GM12878 (cell line): ENCODE measurements around the genes THG1L and UBLCP1.

GRCh38 chr5:157686237-157686664 lies 14.9 kb downstream of the C5orf52 start:
- RAMPAGE, long total RNA, result no peak
- RRBS, 2 experiments, result no CpG with 5 or more reads among the region's 10 CpGs
CAGE:
- cytosol, long polyA minus RNA, result no peak
- cytosol, long polyA plus RNA, result no peak
- long polyA plus RNA, result no peak
- nucleolus, long total RNA, result no peak
- nucleus, long polyA plus RNA, result no peak
- nucleus, long total RNA, result no peak

- RAMPAGE, long total RNA, result start-site peak on the plus strand at chr5:157731428-157731483, 267 and 305 reads in 2 replicates; start-site peak on the minus strand at chr5:157731648-157731718, 66 and 98 reads in 2 replicates
- RRBS, 2 experiments, result 1 to 2% methylated on average over 11 of the region's 49 CpGs
CAGE:
- cytosol, long polyA minus RNA, result start-site peak on the plus strand at chr5:157731425-157731489, 347 reads
- cytosol, long polyA plus RNA, result start-site peak on the plus strand at chr5:157731417-157731483, 323 and 338 reads in 2 replicates; start-site peak on the minus strand at chr5:157731658-157731690, 54 and 22 reads in 2 replicates
- long polyA plus RNA, result start-site peak on the minus strand at chr5:157731329-157731367, 10 and 19 reads in 2 replicates; start-site peak on the plus strand at chr5:157731432-157731471, 281 and 283 reads in 2 replicates; start-site peak on the minus strand at chr5:157731641-157731699, 102 and 140 reads in 2 replicates
- nucleolus, long total RNA, result no peak
- nucleus, long polyA plus RNA, result start-site peak on the minus strand at chr5:157731299-157731364, 78 and 96 reads in 2 replicates; start-site peak on the plus strand at chr5:157731436-157731484, 146 and 266 reads in 2 replicates; start-site peak on the minus strand at chr5:157731646-157731691, 353 and 190 reads in 2 replicates
- nucleus, long total RNA, result no peak
Measured at GRCh38 chr5:157731068-157732043, at the start of gene THG1L. TSS of gene THG1L (plus strand) at chr5:157731420.

- RAMPAGE, long total RNA, result no peak
- RRBS, 2 experiments, result no CpG with 5 or more reads among the region's 1 CpG
CAGE:
- cytosol, long polyA minus RNA, result no peak
- cytosol, long polyA plus RNA, result no peak
- long polyA plus RNA, result no peak
- nucleolus, long total RNA, result no peak
- nucleus, long polyA plus RNA, result no peak
- nucleus, long total RNA, result no peak
Measured at GRCh38 chr5:157786366-157787188, 43.1 kb downstream of the LSM11 start.

DNA sequence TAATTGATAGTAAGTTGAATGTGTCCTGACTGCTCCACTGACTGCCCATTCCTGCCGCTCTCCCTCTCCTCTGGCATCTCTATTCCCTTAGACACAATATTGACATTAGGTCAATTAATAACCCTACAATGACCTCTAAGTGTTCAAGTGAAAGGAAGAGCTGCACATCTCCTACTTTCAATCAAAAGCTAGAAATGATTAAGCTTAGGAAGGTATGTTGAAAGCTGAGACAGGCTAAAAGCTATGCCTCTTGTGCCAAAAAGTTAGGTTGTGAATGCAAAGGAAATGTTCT lies 13.0 kb downstream of the CLINT1 start:
- RAMPAGE, long total RNA, result no peak
- RRBS, 2 experiments, result no CpG with 5 or more reads among the region's 1 CpG
CAGE:
- cytosol, long polyA minus RNA, result no peak
- cytosol, long polyA plus RNA, result no peak
- long polyA plus RNA, result no peak
- nucleolus, long total RNA, result no peak
- nucleus, long polyA plus RNA, result no peak
- nucleus, long total RNA, result no peak

- RAMPAGE, long total RNA, result no peak
- RRBS, 2 experiments, result no CpG with 5 or more reads among the region's 3 CpGs
CAGE:
- cytosol, long polyA minus RNA, result no peak
- cytosol, long polyA plus RNA, result no peak
- long polyA plus RNA, result no peak
- nucleolus, long total RNA, result no peak
- nucleus, long polyA plus RNA, result no peak
- nucleus, long total RNA, result no peak
Measured at GRCh38 chr5:157861166-157861635, 2.3 kb upstream of the CLINT1 start.

DNA sequence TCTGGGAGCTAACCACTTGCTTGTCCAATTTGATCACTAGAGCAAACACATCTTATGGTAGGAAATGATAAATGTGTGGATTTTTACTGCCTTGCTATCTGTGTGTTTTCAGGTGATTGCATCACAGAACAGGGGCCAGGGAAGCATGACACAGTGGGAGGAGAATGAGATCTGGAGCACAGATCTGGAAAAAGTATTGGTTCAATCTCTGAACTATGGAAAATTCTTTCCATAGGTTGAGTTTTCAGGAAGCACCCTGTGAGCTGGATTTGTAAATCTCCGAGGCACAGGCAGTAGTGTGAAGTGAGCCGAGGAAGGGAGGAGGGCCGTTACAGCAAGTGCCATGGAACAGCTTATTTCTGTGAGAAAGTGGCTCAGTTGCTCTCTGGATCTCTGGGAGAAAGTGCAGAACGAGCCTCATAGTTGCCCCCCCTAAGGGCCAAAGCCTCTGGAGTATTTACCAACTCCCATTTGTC lies 161.7 kb upstream of the CLINT1 start:
- RAMPAGE, long total RNA, result no peak
- RRBS, 2 experiments, result no CpG with 5 or more reads among the region's 4 CpGs
CAGE:
- cytosol, long polyA minus RNA, result no peak
- cytosol, long polyA plus RNA, result no peak
- long polyA plus RNA, result no peak
- nucleolus, long total RNA, result no peak
- nucleus, long polyA plus RNA, result no peak
- nucleus, long total RNA, result no peak

- RAMPAGE, long total RNA, result no peak
CAGE:
- cytosol, long polyA minus RNA, result no peak
- cytosol, long polyA plus RNA, result no peak
- long polyA plus RNA, result no peak
- nucleolus, long total RNA, result no peak
- nucleus, long polyA plus RNA, result no peak
- nucleus, long total RNA, result no peak
Measured at GRCh38 chr5:158515015-158515214, 584.8 kb downstream of the EBF1 start.

GRCh38 chr5:158818993-158819456 lies 280.7 kb downstream of the EBF1 start:
- RAMPAGE, long total RNA, result no peak
- RRBS, 2 experiments, result no CpG with 5 or more reads among the region's 6 CpGs
CAGE:
- cytosol, long polyA minus RNA, result no peak
- cytosol, long polyA plus RNA, result no peak
- long polyA plus RNA, result no peak
- nucleolus, long total RNA, result no peak
- nucleus, long polyA plus RNA, result no peak
- nucleus, long total RNA, result no peak

DNA sequence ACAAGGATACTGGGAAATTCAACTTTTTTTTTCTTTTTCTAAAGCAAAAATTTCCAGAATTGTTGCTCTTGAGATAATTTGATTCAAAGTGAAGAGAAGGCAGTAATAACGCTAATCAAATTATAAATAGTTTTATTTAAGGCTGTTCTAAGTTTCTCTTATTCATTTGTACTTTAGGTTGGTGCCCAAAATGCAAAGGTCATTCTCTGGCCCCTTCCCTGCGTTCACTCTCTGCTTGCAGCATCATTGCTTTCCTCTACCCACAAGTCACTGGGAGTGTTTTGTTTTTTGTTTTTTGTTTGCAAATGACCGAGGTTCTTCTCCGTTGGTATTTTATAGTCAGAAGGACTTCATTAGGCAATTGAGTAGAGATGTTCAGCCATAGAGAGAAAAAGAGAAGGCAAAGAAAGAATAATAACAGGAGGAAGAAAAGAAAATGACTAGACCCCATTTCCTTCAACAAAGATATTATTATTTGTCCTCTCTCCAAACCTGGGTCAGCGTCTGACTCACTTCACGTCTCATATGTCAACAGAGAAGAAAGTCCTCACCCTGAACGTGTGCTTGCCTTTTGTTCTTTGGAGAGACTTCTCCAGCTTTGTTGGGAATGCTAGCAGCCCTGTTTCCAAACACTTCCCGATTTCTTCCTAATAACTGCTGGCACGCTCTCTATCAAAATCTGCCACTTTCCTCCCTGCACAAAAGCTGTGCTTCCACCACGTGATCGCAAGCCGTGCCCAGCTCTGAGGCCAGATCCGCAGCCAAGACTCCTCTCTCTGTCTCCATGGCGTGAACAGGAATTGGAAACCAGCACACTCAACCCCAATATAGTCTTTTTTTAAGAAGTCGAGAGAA lies 119.8 kb downstream of the EBF1 start:
- RAMPAGE, long total RNA, result no peak
- RRBS, 2 experiments, result no CpG with 5 or more reads among the region's 15 CpGs
CAGE:
- cytosol, long polyA minus RNA, result no peak
- cytosol, long polyA plus RNA, result no peak
- long polyA plus RNA, result no peak
- nucleolus, long total RNA, result no peak
- nucleus, long polyA plus RNA, result no peak
- nucleus, long total RNA, result no peak

GRCh38 chr5:158995688-158996055 lies 104.0 kb downstream of the EBF1 start:
- RAMPAGE, long total RNA, result no peak
- RRBS, 2 experiments, result no CpG with 5 or more reads among the region's 6 CpGs
CAGE:
- cytosol, long polyA minus RNA, result no peak
- cytosol, long polyA plus RNA, result no peak
- long polyA plus RNA, result no peak
- nucleolus, long total RNA, result no peak
- nucleus, long polyA plus RNA, result no peak
- nucleus, long total RNA, result no peak

- RAMPAGE, long total RNA, result start-site peak on the minus strand at chr5:159263198-159263254, 49 and 38 reads in 2 replicates; start-site peak on the plus strand at chr5:159263289-159263321, 360 and 402 reads in 2 replicates
- RRBS, 2 experiments, result 0% methylated on average over 5 of the region's 65 CpGs; no CpG with 5 or more reads in 1 of the 2 experiments
CAGE:
- cytosol, long polyA minus RNA, result no peak
- cytosol, long polyA plus RNA, result no peak
- long polyA plus RNA, result no peak
- nucleolus, long total RNA, result start-site peak on the plus strand at chr5:159263295-159263301, 140 reads
- nucleus, long polyA plus RNA, result start-site peak on the minus strand at chr5:159263189-159263248, 37 and 13 reads in 2 replicates
- nucleus, long total RNA, result no peak
Measured at GRCh38 chr5:159262842-159263944, at the start of gene UBLCP1. TSS of gene UBLCP1 (plus strand) at chr5:159263290.

GRCh38 chr5:159310515-159310946 lies 19.8 kb downstream of the IL12B start:
- RAMPAGE, long total RNA, result no peak
- RRBS, 2 experiments, result 4 to 8% methylated on average over 11 of the region's 26 CpGs
CAGE:
- cytosol, long polyA minus RNA, result no peak
- cytosol, long polyA plus RNA, result no peak
- long polyA plus RNA, result no peak
- nucleolus, long total RNA, result no peak
- nucleus, long polyA plus RNA, result no peak
- nucleus, long total RNA, result no peak

GRCh38 chr5:159331230-159332413 lies 1.3 kb upstream of the IL12B start:
- RAMPAGE, long total RNA, result no peak
- RRBS, 2 experiments, result 2 to 3% methylated on average over 5 to 15 of the region's 53 CpGs
CAGE:
- cytosol, long polyA minus RNA, result no peak
- cytosol, long polyA plus RNA, result no peak
- long polyA plus RNA, result no peak
- nucleolus, long total RNA, result no peak
- nucleus, long polyA plus RNA, result start-site peak on the plus strand at chr5:159331898-159331977, 26 and 22 reads in 2 replicates
- nucleus, long total RNA, result no peak

GRCh38 chr5:160175762-160176123 lies 53.6 kb upstream of the FABP6 start:
- RAMPAGE, long total RNA, result no peak
- RRBS, 2 experiments, result no CpG with 5 or more reads among the region's 9 CpGs
CAGE:
- cytosol, long polyA minus RNA, result no peak
- cytosol, long polyA plus RNA, result no peak
- long polyA plus RNA, result no peak
- nucleolus, long total RNA, result no peak
- nucleus, long polyA plus RNA, result no peak
- nucleus, long total RNA, result no peak

GRCh38 chr5:160260691-160261395 lies 31.5 kb downstream of the FABP6 start:
- RAMPAGE, long total RNA, result no peak
- RRBS, 2 experiments, result no CpG with 5 or more reads among the region's 15 CpGs
CAGE:
- cytosol, long polyA minus RNA, result no peak
- cytosol, long polyA plus RNA, result no peak
- long polyA plus RNA, result no peak
- nucleolus, long total RNA, result no peak
- nucleus, long polyA plus RNA, result no peak
- nucleus, long total RNA, result no peak

- RAMPAGE, long total RNA, result no peak
- RRBS, 2 experiments, result no CpG with 5 or more reads among the region's 10 CpGs
CAGE:
- cytosol, long polyA minus RNA, result no peak
- cytosol, long polyA plus RNA, result no peak
- long polyA plus RNA, result no peak
- nucleolus, long total RNA, result no peak
- nucleus, long polyA plus RNA, result no peak
- nucleus, long total RNA, result no peak
Measured at GRCh38 chr5:160287288-160288147, 24.8 kb downstream of the CCNJL start.

- RAMPAGE, long total RNA, result no peak
- RRBS, 2 experiments, result no CpG with 5 or more reads among the region's 14 CpGs
CAGE:
- cytosol, long polyA minus RNA, result no peak
- cytosol, long polyA plus RNA, result no peak
- long polyA plus RNA, result no peak
- nucleolus, long total RNA, result no peak
- nucleus, long polyA plus RNA, result no peak
- nucleus, long total RNA, result no peak
Measured at GRCh38 chr5:160439090-160439714, 17.5 kb downstream of the PTTG1 start.

GRCh38 chr5:160485282-160485523 lies 63.5 kb downstream of the PTTG1 start:
- RAMPAGE, long total RNA, result no peak
- RRBS, 2 experiments, result no CpG with 5 or more reads among the region's 2 CpGs
CAGE:
- cytosol, long polyA minus RNA, result no peak
- cytosol, long polyA plus RNA, result start-site peak on the plus strand at chr5:160485428-160485468, 465 and 689 reads in 2 replicates
- long polyA plus RNA, result start-site peak on the plus strand at chr5:160485428-160485432, 716 and 815 reads in 2 replicates
- nucleolus, long total RNA, result start-site peak on the plus strand at chr5:160485428-160485433, 253 reads
- nucleus, long polyA plus RNA, result start-site peak on the plus strand at chr5:160485428-160485468, 1,808 and 1,338 reads in 2 replicates
- nucleus, long total RNA, result no peak

- RAMPAGE, long total RNA, result no peak
- RRBS, 2 experiments, result no CpG with 5 or more reads among the region's 4 CpGs
CAGE:
- cytosol, long polyA minus RNA, result no peak
- cytosol, long polyA plus RNA, result no peak
- long polyA plus RNA, result no peak
- nucleolus, long total RNA, result no peak
- nucleus, long polyA plus RNA, result no peak
- nucleus, long total RNA, result no peak
Measured at GRCh38 chr5:160685174-160685883, 166.7 kb downstream of the ATP10B start.

DNA sequence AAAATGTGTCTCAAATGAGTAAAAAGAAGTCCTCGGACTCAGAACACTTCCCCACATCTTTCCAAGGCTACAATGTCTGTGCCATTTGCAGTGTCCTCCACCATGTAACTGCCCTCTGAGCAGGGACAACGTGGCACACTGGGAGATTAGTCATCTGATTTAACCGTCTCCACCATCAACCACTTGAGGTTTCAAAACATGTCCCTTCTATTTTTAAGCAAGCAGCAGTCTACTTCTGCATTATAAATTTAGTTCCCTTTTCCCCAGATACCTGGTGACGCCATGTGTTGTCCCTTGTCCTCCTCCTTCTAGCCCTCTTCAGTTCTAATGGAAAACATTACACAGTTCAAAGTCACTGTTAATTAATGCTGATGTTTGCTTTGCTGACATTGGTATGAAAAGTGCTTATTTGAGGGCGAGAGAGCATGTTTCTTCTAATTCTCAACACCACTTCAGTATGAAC lies 52.8 kb downstream of the ATP10B start:
- RAMPAGE, long total RNA, result no peak
- RRBS, 2 experiments, result no CpG with 5 or more reads among the region's 5 CpGs
CAGE:
- cytosol, long polyA minus RNA, result no peak
- cytosol, long polyA plus RNA, result no peak
- long polyA plus RNA, result no peak
- nucleolus, long total RNA, result no peak
- nucleus, long polyA plus RNA, result no peak
- nucleus, long total RNA, result no peak